ENCODE measurements around a stretch of chr3.

GRCh38 chr3:151265074-151265273 lies 13.4 kb downstream of the P2RY14 start:
- PRO-cap: no peak
- RAMPAGE, long total RNA, 3 experiments: no peak in any of the 3 experiments

DNA sequence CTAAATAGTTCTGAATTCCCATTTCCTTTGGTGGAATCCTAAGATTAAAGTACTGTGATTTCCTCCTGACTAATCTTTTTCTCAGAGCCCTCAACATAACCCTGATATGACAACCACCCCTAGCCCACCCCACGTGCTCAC lies 3.2 kb upstream of the P2RY14 start:
- PRO-cap: no peak
- RAMPAGE, long total RNA, 3 experiments: no peak in any of the 3 experiments

DNA sequence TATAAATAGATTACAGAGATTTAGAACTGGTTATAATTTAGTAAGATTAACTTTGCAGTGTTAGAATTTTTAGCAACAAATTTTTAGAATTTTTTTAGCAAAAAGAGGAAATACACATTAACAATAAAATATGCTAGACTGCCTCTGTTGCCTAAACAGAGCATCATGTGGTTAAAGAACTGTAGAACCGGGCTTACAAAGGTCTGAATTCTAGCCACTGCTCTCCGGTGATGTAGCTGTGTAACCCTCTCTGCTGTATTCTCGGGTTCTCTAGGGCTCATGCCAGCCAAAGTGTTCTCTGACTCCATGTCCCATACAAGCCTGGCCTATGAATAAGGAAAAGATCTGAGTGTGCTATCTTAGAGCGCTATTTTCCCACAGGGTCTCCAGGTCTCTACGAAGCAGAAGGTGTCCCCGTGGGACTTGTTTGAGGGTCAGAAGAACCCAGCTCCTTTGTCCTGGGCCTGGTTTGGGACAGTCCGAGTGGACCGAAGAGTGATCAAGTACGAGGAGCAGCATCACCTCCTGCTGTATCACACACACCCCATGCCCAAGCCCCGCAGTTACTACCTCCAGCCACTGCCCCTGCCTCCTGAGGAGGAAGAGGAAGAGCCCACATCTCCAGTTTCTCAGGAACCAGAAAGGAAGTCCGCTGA lies 3.0 kb upstream of the P2RY12 start:
- PRO-cap: no peak
- RAMPAGE, long total RNA, 3 experiments: start-site peak on the plus strand in 1 of 3 experiments, centred at position 338 of the sequence, 7 reads per replicate

DNA sequence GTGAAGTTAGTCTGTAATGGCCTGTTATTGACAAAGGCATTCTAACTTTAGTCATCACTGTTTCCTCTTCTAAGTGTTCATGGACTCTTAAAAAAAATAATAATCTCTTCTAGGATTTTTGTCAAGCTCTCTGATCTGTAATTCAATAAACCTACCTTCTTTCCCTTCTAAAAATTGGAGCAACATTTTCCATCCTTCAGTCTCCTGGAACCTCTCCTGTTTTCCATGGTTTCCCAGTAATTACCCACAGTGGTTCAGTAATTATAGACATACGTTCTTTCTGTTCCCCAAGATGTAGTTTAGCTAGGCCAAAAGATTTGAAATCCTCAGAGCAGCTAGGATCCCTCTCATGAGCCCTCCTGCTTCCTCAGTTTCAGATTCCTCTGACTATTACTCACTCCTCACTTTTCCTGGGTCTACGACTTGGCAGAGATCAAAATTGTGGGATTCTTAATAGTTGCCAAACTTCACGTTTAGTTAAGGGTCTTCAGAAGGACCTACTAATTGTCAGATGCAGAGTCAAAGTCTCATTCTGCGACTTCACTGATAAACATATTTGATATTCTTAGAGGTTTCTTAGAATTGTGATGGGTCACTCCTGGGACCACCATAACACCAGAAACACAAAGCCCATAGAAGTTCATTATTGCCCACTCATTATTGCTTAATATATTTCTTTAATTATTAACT lies 76.9 kb upstream of the IGSF10 start:
- PRO-cap: no peak
- RAMPAGE, long total RNA, 3 experiments: no peak in any of the 3 experiments

DNA sequence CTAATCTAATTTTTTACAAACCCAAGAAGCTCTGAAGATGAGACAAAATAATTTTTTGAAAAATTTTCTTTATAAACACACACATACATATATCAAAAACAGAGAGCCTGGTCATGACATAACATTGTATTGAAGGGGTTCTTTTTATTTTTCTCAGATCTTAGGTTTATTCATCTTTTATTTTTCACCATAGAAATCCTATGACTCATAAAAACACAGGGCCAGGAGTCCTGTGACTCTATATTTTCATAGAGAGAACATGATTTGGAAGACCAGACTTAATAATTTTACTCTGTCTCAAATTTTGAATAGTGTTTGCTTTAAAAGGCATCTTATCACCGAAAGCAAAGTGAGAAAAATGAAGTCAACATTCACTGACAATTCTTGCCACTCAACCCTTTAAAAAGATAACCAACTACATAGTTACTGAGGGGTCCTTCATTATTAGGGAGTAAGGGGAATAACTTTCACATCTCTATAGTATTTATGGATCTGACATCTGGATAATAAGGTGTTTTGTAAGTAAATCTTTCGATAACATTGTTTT lies 57.8 kb downstream of the SUCNR1 start:
- PRO-cap: no peak
- RAMPAGE, long total RNA, 3 experiments: no peak in any of the 3 experiments

GRCh38 chr3:152155694-152156005 lies 113.1 kb upstream of the MBNL1 start:
- PRO-cap: no peak
- RAMPAGE, long total RNA, 3 experiments: no peak in any of the 3 experiments

DNA sequence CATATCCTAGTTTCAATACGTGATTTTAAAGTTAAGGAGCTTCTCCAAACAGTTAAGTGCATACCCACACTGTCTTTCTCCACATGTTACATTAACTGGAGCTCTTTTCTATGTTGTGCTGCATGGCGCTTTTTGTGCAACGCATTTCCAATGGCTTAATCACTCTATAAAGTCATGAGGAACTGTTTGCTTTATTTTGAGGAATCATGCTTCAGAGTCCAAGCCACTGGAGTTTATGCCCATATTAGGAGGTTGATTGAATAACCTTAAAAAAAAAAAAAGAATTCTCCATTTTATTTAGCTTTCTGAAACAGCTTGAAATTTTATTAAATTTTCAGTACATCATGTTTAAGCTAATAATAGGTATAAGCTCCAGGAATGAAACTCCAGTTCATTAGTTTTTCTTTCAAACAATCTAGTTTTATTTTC lies 109.4 kb upstream of the MBNL1 start:
- PRO-cap: no peak
- RAMPAGE, long total RNA, 3 experiments: no peak in any of the 3 experiments

DNA sequence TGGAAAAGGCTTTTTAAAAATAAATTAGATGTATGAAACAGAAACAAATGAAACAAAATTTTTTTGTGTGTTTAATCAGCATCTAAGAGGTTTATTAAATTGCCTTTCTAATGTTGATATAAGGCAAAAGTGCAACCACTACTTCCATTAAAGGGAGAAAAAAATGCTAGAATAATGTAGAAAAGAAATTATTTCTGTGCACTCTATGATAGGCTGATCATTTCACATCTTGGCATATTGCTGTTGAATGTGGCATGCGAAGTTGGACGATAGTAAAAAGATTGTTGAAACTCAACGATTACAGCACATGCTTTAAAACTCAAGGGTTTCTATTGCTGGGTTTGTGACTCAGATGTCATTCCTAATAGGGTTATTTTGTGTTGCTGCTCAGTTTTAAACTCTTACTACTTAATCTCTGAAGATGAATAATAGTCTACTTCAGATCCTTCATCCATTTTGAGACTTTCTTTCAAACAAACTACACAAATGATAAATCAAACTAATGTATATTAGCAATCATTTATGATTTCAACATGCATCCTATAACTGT lies 71.4 kb upstream of the MBNL1 start:
- PRO-cap: no peak
- RAMPAGE, long total RNA, 3 experiments: no peak in any of the 3 experiments

DNA sequence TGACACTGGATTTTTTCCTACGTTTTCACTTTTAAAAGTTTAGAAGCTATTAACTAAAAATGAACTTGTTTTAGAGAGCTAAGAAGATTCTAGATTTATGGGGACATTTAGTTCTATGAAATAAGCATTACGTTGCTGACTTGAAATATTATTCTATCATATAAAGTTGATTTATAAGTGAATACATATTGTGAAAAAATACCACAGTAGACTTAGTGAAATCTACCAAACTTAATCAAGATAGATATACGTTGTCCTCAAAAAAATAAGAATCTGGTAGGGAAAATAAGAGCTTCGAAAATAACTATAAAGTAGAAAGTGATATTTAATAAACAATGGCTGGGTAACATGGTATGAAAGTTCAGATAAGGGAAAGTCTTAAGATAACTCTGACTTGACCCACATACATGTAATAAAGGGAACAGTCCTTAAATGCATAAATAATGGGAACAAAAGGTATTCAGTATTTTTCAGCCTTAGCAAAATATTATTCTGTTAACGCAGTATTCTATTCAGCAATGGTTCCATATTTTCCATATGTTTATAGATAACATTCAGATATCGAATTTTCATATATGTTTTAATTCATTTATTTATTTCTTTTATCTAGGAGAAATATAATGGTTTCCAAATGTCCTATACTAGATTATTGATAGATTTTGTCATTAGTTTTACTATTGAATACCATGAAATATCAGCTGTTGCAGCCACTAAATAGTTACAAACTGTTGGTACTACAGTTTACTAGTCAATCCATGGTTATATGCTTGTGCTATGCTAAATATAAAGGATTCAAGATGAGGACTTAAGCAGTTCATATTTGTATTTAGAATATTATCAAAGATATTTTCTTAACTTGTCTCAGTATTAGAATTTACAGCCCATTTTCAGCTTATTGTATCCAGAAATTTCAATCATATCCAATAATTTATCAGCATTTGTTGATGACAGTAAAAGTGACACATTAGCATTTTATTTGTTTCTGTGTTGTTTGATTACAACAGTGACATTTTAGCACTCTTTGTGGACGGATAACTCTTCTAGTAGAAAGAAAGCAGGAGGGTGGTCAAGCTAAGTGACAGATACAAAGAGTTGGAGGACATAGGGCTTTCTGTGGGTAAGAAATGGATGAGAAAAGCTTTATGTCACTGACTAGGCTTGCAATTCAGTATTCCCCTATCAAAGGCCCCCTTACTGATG lies 5.8 kb downstream of the MBNL1 start:
- PRO-cap: no peak
- RAMPAGE, long total RNA, 3 experiments: no peak in any of the 3 experiments

- PRO-cap: no peak
- RAMPAGE, long total RNA, 3 experiments: no peak in any of the 3 experiments
Observed at GRCh38 chr3:152280896-152281607, 12.3 kb downstream of the MBNL1 start.

DNA sequence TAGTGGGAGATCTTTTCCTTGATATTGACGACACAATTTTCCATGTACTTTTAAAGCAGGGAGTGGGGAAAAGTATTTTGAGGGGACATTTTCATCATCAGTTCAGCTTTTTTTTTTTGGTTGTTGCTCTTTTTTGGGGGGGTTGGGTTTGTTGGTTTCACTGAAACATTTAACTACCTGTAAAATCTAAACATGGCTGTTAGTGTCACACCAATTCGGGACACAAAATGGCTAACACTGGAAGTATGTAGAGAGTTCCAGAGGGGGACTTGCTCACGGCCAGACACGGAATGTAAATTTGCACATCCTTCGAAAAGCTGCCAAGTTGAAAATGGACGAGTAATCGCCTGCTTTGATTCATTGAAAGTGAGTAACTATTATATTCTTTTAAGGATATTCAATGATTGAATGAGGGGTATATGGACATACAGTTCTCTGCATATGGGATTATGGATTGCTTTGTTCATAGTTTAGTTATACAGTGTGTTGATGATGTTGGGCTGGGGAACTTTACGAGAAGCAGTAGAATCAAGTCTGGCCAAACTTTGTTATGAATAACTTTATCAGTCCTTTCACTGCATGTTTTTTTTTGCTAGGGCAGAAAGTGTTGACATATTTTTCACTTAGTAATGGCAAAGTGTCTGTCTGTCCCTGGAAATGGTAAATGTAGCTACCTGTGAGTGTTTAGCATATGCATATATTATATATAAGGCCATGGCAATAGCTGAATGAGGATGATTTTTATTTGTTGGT lies 31.4 kb downstream of the MBNL1 start:
- PRO-cap: no peak
- RAMPAGE, long total RNA, 3 experiments: no peak in any of the 3 experiments

- PRO-cap: no peak
- RAMPAGE, long total RNA, 3 experiments: no peak in any of the 3 experiments
Observed at GRCh38 chr3:152301311-152301766, 32.6 kb downstream of the MBNL1 start.

GRCh38 chr3:152322594-152323176 lies 54.0 kb downstream of the MBNL1 start:
- PRO-cap: no peak
- RAMPAGE, long total RNA, 3 experiments: no peak in any of the 3 experiments

- PRO-cap: no peak
- RAMPAGE, long total RNA, 3 experiments: no peak in any of the 3 experiments
Observed at GRCh38 chr3:152349640-152350508, 81.1 kb downstream of the MBNL1 start.

- PRO-cap: no peak
- RAMPAGE, long total RNA, 3 experiments: no peak in any of the 3 experiments
Observed at GRCh38 chr3:152412677-152413052, 143.9 kb downstream of the MBNL1 start.

DNA sequence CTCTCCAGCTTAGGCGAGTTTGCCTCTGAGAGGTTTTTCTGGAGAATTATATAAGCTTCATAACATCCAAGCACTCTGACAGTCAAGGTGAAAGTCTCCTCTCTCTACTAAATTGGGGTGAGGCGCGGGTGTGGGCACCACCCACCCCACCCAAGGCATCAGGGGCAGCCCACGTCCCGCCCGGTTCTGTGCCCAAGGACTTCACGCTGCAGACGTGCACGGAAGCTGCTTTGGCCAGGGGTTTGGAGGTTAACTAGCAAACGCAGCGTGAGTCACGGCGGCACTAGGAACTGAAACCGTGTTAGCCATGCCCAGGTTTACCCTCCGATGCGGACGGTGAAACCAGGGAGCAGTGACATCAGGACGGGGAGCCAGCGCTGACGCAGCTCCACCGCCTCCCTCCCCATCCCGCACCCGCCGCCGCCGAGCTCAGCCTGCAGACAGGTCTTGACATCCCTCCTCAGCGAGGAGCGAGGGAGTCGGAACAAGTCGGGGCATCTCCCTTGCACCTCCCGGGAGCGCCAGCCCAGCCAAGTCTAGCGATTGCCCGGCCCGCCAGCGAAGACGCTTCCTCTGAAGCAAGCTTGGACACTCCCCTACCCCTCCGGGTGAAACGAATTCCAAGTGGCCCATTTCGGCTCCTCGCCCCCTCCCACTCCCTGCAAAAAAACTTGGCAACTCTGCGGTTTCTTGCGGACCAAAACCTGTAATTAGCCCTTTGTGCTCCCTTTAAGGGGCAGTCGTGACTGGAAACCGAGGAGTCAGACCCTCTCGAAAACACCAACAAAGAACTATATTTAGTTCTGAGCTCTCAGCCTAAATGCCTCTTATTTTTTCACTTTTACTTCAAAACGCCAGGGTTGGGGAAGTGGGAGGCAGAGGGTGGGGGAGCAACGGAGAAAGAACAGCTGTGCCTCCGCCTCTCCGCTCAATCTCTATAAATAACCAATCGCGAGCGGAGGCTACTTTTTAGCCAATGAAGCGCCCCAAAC lies 1.4 kb upstream of the RAP2B start:
- PRO-cap: unidirectional peak, plus-strand start at position 259 of the sequence; bidirectional peak, plus-strand start at position 355 of the sequence, minus-strand start at position 292 of the sequence; bidirectional peak, plus-strand start outside the sequence, minus-strand start at position 906 of the sequence
- RAMPAGE, long total RNA, 3 experiments: no peak in any of the 3 experiments

DNA sequence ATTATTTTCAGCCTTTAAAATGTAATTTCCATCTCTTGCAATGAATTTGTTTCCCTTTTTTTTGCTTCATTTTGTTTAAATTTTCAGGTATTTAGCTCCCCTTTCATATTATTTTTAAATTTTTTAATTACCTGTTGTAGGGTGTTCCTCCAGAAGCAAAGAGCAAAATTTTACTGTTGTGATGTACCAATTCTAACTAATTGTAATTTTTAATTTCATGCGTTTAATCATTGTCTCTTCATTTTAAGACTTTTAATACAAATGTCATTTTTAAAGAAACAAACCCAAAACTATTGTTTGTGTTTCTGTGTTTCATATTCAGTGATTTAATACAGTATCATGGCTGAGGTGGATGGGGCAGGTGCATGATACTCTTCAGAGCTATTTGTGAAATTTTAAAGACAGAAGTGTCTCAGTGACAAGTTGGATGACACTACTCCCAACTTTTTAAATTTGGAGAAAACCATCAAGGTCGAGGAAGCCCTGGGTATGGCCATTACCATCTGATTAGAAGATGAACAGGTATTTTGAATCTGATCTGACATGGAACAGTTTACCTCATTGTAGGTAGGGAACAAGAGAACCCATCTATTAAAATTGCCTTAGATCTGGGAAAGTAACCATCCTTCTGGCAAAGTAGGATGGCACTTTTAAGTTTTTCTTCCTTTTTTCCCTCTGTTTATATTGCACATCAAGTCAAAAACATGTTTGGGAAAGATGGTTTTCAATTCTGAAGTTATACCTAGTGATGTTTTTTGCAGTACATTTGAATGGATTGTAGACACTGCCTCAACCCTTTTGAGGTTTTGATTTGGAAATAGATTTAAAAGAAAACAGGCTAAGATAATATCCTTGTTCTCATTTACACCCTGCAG lies 2.7 kb downstream of the RAP2B start:
- PRO-cap: no peak
- RAMPAGE, long total RNA, 3 experiments: no peak in any of the 3 experiments

DNA sequence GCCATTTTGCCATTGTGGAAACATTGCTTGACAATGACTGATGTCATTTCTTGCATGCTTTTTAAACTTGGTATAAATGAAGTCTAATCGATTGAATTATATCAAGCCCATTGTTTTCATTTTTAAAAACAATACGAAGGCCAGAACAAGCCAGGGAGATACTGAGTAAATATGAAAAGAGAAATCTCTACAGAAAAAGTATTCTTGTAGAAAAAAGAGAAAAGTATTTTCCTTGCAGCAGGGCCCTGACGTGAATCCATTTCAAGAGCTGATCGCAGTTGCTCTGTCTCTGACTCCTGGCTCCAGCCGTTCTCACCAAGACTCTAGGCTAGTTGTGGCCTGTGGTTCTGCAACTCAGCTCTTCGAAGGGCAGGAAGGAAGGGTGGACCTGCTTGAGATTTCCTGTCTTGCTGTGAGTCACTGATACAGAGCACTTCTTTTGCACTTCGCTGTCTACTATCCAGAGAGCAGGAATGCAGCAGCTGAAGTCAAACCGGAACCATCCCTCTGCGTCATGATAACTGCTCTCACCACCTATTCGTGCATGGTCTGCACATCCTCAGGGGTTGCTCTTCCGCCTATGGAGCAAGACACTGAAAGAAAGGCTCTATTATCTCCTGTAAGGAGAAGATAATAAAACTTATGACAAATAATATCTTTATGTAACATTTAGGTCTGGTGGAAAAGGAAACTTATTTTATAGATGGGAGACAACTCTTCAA lies 59.7 kb downstream of the RAP2B start:
- PRO-cap: unidirectional peak, minus-strand start at position 314 of the sequence
- RAMPAGE, long total RNA, 3 experiments: no peak in any of the 3 experiments

- PRO-cap: no peak
- RAMPAGE, long total RNA, 3 experiments: no peak in any of the 3 experiments
Observed at GRCh38 chr3:153285838-153286637, 124.0 kb downstream of the RAP2B start.

GRCh38 chr3:153506316-153506543 lies 344.2 kb downstream of the RAP2B start:
- PRO-cap: no peak
- RAMPAGE, long total RNA, 3 experiments: no peak in any of the 3 experiments